GM23338 (cell line): ENCODE measurements around a stretch of chr19.

DNA sequence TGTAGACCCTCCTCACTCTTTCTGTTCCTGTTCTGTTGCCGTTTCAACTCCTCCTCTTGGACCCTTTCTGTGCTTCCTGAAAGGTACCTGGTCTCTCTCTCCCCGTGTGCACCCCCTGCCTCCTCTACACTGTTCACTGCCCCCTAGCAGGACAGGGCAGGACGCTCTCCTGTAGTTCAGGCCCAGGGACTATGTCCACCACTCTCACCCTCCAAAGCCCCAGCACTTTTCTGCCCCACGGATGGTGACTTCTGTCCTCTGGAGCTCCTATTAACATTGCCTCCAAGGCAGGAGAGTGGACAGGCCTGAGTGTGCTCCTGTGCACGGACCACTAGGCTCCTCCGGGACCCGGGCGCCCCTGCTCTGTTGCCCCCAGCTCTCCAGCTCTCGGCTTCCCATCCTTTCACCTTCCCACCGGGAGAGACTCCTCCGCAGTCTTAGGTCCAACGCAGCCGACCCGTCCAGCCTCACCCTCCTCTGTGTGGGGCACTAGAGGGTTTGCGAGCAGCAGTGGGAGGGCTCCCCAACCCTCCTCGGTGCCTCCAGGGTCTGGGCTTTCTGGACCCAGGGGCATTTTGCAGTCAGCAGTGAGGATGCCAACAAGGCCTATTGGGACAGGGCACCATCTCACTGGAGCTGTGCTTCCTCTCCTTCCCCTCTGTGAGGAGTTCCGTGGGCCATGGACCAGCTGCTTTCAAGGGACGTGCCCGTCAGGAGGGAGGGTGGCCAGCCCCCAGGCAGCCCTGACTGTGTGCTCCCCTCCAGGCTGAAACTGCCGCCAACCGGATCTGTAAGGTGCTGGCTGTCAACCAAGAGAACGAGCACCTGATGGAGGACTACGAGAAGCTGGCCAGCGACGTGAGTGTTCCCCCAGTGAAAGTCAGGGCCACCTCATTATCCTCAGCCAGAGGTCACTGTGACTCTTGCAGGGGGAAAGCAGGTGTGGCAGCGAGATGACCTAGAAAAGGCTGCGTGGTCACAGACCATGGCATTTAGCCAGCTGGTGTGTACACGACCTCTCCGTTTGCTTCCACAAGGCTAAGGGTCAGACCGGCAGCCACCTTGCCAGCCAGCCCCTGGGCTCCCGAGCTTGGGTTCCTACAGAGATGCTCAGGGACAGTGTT, 30.2 kb downstream of the CAPN12 start:
- PRO-cap, result no peak
- RAMPAGE, long total RNA, result no peak

GRCh38 chr19:38720195-38720781, 24.0 kb downstream of the CAPN12 start:
- PRO-cap, result no peak
- RAMPAGE, long total RNA, result no peak

DNA sequence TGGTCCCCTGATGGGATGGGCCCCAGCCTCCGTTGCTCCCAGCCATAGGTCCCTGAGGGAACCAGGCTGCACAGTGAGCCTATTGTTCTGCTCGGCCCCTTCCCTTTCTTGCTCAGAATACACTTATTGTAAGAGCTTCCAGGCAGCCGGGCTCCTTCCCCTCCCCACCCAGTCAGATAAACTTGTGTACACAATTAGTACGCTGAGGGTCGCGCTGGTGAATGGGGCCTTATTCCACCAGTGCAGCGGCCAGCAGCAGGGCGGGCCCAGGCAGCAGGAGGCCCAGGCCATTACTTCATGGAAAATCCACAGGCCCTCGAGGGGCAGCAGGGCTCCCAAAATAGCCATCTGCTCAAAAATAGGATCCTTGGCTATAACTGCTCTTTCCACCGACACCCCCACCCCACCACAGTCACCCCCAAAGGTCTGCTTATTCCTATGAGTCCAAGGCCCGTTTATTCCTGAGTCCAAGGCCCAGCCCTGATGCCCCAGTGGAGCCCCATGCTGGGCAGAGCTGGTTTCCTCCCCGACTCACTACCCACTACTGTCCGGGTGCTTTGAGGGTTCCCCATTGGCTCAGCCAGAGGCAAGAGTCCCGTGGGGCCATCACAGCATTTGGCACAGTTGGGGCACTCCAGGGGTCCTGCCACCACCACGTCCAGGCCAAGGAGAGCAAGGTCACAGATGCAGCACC, 22.1 kb downstream of the CAPN12 start:
- PRO-cap, result no peak
- RAMPAGE, long total RNA, result no peak

GRCh38 chr19:38724633-38725309, 19.5 kb downstream of the CAPN12 start:
- PRO-cap, result no peak
- RAMPAGE, long total RNA, result no peak

DNA sequence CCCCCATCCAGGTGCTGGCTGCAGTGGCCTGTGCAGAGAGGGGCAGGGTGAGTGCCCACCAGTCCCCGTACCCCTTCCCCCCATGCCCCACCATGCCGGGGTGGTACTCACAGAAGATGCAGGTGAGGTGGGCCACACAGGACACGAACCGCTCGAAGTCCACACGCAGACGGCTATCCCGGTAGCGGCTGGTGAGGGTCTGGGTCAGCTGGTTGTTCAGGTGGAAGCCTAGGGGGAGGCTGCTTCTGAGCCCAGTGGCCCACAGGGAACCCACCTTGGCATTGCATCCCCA, 13.3 kb downstream of the CAPN12 start:
- PRO-cap, result no peak
- RAMPAGE, long total RNA, result no peak

- PRO-cap, result no peak
- RAMPAGE, long total RNA, result no peak
These were observed 13.8 kb downstream of the LGALS7 start for GRCh38 chr19:38759399-38760026.

GRCh38 chr19:38838251-38839245, 7.0 kb upstream of the ECH1 start:
- PRO-cap, result no peak
- RAMPAGE, long total RNA, result no peak

GRCh38 chr19:38850740-38851074, 921 bp upstream of the HNRNPL start:
- PRO-cap, result bidirectional peak, plus-strand start at chr19:38850795, minus-strand start at chr19:38850361; bidirectional peak, plus-strand start at chr19:38850943, minus-strand start at chr19:38850914
- RAMPAGE, long total RNA, result no peak

- PRO-cap, result bidirectional peak, plus-strand start at chr19:38870167, minus-strand start at chr19:38869783
- RAMPAGE, long total RNA, result no peak
These were observed 8.5 kb downstream of the RINL start for GRCh38 chr19:38869125-38870406.

DNA sequence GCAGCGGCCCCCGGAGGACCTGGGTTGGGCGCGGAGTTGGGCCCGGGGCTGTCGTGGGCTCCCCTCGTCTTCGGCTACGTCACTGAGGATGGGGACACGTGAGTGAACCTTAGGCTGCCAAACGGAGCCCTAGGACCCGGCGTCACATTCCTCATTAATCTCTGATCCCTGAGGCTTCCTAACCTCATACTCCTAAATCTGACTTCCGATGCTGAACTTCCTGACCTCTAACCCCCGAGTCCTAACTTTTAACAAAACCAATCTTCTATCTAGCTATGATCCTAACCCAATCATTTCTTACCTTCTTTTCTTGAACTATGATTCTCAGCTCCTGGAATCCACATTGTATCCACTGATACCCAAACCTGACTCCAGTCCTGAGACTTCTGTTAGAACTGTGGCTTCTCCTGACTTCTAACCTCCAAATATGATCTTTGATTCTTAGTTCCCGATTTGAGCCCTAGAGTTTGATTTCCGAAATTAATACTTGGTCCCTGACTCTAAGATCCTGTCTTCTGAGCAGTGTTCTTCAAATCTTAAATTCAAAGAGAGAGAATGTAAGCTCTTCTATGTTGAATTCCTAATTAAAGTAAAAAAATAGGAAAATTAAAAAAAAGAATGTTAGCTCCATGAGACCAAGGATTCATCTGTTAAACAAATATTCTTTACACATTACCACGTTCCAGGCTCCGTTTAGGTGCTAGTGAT, 499 bp downstream of the NFKBIB start:
- PRO-cap, result bidirectional peak, plus-strand start outside the sequence, minus-strand start at position 90 of the sequence; unidirectional peak, minus-strand start at position 371 of the sequence; unidirectional peak, minus-strand start at position 429 of the sequence
- RAMPAGE, long total RNA, result no peak

- PRO-cap, result no peak
- RAMPAGE, long total RNA, result no peak
These were observed 6.1 kb downstream of the SARS2 start for GRCh38 chr19:38924300-38924956.

DNA sequence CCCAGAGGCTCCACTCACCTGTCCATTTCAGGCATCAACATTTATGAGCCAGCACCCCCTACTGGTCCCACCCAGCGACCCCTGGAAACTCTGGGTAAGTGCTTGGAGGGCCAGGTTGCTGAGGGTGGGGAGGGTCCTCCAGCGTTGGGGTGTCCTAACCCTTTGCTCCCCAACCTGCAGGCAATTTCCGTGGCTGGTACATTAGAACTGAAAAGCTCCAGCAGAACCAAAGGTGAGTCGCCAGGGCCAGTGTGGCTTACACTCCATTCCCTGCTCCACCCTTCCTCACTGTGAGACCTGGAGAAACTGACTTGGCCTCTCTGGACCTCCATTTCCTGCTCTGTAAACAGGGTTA, 1.2 kb downstream of the NCCRP1 start:
- PRO-cap, result no peak
- RAMPAGE, long total RNA, result no peak

GRCh38 chr19:39335113-39335926, 523 bp downstream of the GMFG start:
- PRO-cap, result no peak
- RAMPAGE, long total RNA, result no peak

DNA sequence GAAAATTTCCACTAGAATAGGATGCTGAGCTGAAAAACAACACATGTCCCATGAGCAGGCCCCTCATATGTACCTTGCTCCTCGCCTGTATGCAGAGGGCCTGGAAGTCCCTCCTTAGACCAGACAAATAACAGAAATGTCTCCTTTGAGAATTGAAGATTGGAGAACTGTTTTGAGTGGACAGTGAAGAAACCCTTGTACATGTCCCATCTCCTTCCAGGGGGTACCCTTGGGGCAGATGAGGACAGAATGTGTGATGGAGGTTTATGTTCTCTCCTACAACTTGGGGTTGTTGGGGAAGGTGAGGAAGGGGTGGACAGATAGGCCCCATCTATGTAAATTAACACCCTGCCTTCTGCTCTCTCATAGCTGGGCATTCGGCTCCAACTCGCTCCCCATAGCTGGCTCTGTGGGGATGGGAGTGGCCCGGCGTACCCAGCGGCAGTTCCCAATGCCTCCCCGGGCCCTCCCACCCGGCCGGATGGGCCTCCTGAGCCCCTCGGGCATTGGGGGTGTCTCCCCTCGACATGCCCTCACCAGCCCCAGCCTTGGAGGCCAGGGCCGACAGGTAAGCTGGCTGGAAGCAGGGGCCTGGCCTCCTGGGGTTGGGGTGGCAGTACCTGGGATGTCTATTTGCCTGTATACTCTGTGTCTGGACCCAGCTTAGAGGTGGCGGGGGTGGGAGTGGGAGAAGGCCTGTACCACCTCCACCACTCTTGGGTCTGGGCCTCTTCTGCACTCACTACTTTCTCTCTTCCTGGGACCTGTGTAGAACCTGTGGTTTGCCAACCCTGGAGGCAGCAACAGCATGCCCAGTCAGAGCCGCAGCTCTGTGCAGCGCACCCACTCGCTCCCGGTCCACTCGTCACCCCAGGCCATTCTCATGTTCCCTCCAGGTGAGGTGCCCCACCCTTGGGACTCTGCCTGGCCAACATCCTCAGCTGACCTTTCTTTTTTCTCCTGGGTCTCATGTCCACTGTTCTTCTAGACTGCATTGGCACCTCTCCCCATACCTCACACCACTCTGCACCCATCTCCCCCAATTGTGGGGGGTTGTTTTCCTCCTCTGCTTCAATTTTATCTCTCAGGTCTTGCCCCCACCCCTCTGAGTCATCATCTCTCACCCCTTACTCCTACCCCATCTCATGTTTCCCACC, 10.3 kb downstream of the PAF1 start:
- PRO-cap, result no peak
- RAMPAGE, long total RNA, result no peak

- PRO-cap, result no peak
- RAMPAGE, long total RNA, result no peak
These were observed 7.5 kb downstream of the MED29 start for GRCh38 chr19:39398221-39399436.

DNA sequence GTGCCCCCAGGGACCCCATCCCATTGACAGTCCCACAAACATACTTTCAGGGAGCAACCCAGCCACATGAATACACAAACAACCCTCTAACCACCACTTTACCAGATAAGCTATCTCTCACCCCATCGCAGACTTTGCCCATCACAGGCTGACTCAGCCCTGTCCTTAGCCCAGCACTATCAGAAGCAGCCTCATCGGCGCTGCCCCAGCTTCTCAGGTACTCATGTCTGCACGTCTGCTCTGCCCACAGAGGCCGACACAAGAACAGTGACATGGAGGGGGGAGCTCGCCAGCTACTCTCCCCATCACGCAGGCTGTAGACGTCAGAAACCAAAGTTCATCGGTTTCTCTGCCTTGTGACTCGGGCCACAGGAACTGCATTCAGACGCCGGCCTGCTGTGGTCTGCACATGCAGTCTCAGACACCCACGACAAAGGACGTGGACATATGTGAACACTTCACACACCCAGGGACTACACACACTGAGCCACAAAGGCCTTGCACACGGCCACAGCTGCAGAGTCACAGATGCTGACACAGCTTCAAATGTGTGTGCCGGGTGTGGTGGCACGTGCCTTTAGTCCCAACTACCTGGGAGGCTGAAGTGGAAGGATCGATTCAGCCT, 5.1 kb upstream of the ZFP36 start:
- PRO-cap, result no peak
- RAMPAGE, long total RNA, result no peak

DNA sequence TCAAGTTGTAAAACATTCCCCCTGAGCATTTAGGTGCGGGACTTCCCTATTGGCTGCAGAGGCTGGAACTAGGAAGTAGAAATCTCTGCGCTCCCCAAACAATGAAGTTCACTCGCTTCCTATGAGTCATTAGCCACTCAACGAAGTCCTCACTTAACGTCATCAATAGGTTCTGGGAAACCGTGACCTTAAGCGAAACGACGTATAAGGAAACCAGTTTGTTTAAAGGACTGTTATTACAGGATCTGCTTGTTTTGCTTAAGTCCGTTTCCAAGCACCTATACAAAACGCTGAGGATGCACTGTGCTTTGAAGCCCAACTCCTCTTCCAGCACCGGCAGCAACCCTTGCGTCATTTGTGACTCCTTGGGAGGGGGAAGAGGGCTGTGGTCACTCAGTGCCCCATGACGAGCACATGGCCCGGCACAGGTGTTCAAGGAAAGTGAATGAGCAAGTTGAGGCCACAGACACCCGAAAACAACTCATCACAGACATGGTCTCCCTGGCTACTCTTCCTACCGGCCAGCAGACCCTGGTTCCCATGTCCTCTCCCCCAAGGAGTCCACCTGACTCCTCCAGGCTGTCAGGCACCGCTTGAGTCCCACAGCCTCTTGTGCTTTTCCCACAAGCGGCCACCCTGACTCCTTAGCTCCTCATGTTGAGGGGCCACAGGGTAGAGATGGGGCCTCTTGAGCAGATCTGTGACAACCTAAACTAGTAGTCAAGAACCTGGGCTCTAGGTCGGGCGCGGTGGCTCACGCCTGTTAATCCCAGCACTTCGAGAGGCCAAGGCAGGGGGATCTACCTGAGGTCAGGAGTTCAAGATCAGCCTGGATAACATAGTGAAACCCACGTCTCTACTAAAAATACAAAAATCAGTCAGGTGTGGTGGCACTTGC, 4.8 kb downstream of the RPS16 start:
- PRO-cap, result bidirectional peak, plus-strand start at position 463 of the sequence, minus-strand start at position 436 of the sequence
- RAMPAGE, long total RNA, result no peak

DNA sequence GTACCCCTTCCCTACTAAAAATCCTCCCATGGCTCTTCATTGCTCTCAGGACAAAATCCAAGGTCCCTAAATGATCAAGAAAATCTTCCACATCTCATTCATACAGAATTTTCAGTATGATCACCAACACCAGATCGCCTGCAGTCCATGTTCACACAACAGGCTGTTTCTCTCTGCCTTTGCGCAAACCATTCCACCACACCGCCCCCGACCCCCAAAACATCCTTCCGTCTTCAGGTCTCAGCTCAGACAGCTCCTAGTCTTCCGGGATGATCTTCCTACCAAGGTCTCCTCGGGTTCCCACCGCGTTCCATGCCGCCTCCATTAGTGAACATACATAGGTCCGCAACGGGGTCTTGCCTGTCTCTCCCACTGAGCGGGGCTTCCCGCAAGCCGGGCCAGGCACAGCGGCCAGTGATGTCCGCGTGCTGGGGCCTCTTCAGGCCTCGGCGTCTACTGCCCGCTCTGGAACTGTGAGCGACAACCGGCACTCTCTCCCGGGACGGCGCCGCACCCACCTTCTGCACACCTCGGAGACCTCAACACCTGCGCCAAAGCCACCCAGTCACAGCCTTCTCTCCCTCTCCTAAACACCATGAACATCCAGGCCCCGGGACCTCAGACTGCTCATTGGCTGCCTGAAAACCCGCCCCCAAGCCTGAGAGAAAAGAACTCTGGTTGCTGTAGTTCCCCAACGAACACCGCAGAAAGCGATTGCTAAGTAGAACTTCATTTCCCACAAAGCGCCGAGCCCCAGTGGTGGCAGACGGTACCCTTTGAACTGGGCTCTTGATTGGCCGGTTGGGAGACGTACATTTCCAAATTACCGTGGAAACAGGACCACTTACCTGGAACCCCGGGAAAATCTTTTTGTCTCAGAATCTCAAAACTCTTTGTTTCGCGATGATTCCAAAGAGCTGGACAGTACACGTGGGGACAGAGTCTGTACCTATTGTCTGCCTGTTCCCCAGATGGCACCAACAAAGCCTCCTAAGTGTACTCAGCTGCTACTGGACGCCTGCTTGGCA, 9.7 kb downstream of the DYRK1B start:
- PRO-cap, result bidirectional peak, plus-strand start at position 697 of the sequence, minus-strand start at position 548 of the sequence
- RAMPAGE, long total RNA, result no peak

GRCh38 chr19:39833189-39833712, 711 bp downstream of the DYRK1B start:
- PRO-cap, result bidirectional peak, plus-strand start at chr19:39833777, minus-strand start at chr19:39833385
- RAMPAGE, long total RNA, result no peak

DNA sequence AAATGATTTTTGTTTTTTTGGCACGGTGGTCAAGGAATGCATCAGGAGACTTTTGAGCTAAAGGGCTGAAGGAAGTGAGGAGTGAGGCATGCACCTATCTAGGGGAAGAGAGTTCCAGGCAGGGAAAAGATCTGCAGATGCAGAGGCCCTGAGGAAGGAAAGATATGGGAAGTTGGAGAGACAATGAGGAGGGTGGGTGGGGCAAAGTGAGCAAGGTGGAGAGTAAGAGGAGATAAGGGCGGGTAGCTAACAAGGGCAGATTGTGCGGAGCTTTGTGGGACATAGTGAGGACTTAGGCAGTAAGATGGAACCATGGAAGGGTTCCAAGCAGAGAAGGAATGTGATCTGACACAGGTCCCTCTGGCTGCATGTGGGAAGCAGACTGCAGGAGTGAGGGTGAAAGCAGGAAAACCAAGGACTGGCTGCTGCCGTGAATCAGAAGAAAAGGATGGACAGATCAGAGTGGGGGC, 814 bp upstream of the FBL start:
- PRO-cap, result no peak
- RAMPAGE, long total RNA, result no peak